WTC11 (cell line): ENCODE measurements around the genes HAT1 and MAP3K20.

GRCh38 chr2:171317676-171318071 lies 116.1 kb downstream of the METTL8 start:
- PRO-cap, result no peak

- PRO-cap, result no peak
These were observed 103.2 kb downstream of the METTL8 start for GRCh38 chr2:171330619-171331025.

GRCh38 chr2:171409232-171410069 lies 24.3 kb downstream of the METTL8 start:
- PRO-cap, result no peak

- PRO-cap, result bidirectional peak, plus-strand start at chr2:171523385, minus-strand start at chr2:171523378; bidirectional peak, plus-strand start at chr2:171523734, minus-strand start at chr2:171523626
These were observed 1.2 kb downstream of the CYBRD1 start for GRCh38 chr2:171523278-171524005.

DNA sequence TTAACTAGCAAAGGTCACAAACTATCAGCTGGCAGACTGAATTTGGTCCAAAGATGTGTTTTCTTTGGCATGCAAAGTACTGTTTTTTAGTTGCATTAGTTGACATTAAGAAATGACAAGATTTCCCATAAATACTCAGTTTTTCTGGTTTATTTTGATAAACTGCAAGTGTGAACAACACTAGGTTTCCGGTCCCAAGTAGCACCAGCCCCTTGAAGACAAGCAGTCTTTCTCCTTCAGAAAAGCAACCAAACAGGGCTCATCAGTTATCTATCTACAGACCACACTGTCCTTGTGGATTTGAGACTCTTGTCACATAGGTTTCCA lies 35.5 kb downstream of the SLC25A12 start:
- PRO-cap, result no peak

DNA sequence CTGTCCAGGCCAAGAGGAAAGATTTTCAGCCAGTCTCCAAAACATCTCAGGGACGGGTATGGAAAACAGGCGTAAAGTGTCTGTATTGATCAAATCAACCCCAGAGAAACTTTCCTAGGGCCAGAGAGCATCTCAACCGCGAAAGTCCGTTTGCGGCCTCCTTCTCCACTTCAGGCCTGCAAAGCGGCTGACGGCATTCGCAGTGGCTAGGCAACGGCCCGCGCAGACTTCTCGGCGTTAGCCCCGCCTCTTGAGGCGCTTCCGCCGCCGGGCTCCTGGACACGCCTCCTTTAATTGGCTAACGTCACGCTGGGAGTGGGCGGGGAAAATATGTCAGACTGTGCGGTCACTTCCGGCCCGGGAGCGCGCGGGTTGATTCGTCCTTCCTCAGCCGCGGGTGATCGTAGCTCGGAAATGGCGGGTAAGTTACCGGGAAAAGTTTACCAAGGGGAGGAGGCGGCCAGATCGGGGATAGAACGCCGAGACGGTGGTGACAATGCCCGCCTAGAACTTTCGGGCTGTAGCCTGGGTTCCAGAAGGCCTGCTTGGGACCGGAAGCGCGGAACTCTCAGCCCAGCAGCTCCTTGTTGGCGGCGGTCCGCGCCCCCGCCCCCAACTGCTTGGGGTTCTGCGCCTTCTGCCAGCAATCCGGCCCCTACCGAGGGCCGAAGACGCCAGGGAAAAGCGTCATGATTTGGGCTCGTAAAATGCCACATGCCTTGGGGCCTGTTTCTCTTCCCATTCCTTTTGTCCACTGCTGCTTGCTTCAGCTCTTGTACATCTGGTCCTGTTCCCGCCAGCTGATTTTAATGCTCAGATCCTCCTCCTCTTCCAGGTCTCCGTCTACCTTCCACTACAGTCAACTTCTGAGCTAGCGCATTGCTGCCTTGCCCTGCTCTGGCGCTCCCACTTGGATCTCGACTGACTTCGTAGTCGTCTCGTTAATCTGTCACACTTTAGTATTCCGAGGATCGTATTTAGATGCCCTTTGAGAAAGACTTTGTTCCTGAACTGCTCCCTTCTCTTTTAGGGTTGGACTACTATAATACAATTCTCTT lies at the start of gene HAT1:
Gene HAT1, plus strand, starts transcription at position 375 of the 1,058 bp plus-strand sequence.
- PRO-cap, result bidirectional peak, plus-strand start at position 472 of the sequence, minus-strand start at position 189 of the sequence; bidirectional peak, plus-strand start at position 646 of the sequence, minus-strand start at position 639 of the sequence

DNA sequence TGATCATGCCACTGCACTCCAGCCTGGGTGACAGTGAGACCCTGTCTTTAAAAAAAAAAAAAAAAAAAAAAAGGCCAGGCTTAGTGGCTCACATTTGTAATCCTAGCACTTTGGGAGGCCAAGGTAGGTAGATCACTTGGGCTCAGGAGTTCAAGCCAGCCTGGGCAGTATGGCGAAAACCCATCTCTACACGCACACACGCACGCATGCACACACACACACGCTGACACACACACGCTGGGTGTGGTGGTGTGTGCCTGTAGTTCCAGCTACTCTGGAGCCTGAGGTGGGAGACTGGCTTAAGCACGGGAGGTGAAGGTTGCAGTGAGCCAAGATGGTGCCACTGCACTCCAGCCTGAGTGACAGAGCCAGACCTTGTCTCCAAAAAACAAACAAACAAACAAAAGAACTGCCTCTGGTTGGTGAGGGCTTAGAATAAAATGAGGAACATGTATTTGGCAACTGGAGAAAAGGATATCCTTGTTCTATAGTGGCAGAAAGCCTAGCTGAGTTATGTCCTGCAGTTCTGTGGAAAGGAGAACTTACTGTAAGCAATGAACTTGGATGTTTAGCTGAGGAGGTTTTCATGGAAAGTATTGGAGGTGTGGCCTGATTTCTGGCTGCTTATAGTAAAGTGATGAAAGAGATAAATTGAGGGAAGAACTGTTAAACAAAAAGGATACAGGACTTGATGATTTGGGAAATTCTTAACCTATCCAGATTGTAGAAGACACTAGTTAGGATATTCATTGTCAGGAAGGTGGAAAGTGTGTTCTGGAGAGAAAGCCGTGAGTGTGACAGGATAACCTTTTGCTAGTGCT lies 34.1 kb downstream of the HAT1 start:
- PRO-cap, result no peak

- PRO-cap, result no peak
These were observed 6.8 kb downstream of the DLX2 start for GRCh38 chr2:172095931-172096275.

DNA sequence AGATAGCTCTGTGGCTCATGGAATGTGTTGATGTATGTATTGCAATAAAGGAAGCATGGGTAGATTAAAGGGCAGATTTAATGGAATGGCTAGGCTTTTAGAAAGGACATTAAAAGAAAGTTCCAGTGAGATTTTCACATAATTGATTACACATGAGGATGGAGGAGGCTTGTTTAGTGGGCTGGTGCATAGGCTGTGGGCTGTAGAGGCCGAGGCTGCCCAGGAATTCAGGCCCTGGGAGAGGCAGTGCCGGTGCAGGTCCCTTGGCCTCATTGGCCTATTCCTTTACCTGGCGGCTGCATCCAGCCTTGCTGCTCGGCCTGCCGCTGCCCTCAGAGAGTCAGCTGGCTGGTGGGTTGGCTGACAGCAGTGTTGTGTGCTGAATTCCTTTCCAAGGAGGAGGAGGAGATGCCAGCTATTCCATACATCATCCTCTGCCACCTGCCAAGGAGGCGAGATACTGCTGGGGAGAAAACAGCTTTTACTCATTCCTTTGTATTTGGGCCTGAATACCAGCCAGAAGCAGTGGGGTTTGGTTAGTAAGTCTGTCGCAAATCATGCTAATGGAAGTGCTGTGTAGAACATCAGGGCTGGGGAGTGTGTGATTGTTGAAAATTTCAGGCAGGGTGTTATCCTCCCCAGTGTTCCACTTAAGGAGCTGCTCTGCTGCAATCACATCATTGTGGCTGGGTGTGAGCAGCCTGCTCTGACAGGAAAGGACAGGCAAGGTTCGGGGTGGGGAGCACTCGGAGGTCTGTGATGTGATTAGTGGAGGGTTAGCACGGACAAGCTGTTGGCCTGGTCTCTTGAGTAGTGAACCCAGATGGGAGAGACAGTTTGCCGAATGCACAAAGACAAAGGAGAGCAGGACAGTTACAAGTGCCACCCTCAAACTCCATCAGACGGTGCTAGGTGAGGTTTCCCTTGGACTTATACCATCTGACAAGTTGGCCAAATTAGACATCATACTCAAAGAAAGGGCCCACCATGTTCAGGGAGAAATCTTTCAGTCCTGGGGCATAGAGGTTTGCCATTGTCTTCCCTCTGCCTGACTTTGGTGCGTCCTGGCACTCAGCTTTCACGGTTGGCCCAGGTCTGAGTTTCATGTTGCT lies 128.2 kb upstream of the DLX2 start:
- PRO-cap, result no peak

DNA sequence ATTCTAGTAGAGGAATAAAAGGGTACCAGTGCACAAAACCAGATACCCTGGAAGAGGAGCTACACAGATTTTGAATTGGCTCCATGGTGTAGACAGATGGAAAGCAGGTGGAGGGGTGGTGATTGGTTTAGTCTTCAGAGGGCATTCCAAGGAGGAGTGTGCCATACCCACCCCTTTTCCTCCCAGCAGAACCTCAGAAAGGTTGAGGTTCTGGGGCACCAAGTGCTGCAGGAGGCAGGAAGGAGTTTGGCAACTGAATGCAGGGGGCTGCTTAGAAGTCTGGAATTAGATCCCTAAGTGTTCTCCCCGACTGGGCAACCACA lies 88.2 kb upstream of the ITGA6 start:
- PRO-cap, result no peak

GRCh38 chr2:172357279-172357839 lies 70.0 kb upstream of the ITGA6 start:
- PRO-cap, result no peak

GRCh38 chr2:172428210-172428870 lies 954 bp downstream of the ITGA6 start:
- PRO-cap, result bidirectional peak, plus-strand start at chr2:172428998, minus-strand start at chr2:172428734

- PRO-cap, result no peak
These were observed 22.0 kb downstream of the ITGA6 start for GRCh38 chr2:172448962-172450306.

DNA sequence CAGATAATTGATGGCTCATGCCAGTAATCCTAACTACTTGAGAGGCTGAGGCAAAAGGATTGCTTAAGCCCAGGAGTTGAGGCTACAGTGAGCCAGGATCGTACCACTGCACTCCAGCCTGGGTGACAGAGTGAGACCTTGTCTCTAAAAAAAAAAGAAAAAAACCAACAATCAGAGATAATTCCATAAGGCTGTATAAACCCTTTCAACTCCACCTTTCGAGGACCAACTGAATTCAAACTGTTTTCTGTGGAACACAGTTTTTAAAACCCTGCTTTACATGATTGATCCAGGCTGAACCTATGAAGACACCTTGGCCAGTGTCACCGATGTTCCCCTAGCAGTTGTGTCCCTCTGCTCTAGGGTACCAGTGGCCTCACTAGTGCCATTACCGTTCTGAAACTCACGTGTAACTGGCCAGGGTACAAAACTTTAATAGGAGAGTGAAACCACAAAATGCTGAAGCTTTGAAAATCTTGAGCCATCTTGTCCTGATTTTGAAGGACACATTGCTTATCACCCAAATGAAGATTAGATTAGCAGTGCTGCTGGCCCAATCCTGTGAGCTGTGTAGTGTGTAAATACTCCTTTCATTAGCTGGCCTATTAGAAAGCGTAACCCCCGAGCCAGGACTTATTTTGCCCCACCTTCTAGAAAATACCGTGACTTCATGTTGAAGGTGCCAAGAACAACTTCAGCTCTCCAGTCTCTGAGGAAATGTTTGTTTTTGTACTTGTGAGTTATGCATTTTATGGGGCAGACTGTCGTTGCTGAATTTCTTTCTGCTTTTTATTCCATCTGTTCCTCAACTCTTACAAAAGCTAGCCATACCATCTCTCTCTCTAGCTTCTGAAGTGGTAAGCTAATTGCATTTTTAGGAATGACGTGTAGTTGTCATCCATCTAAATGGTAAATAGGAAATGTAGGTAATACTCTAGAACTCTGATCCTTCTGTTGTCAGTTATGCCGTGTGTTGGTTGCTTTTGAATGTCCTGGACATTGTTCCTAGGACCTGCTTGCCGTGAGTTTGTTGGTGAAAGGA lies 147.8 kb upstream of the MAP3K20 start:
- PRO-cap, result no peak

DNA sequence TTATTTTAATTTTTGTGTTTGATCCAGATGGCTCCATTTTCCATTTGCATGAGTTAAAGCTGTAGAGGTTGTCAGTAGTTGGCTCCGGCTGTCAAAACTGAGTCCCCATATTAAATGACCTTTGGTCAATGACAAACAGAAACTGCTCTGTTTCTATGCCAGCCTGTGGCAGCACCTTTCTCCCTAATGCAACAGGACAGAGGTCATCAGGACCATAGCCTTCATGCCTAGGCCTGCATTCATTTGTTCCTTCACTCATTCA lies 108.1 kb upstream of the MAP3K20 start:
- PRO-cap, result no peak

GRCh38 chr2:173022043-173022368 lies 53.6 kb upstream of the MAP3K20 start:
- PRO-cap, result no peak

- PRO-cap, result no peak
These were observed 47.5 kb upstream of the MAP3K20 start for GRCh38 chr2:173028164-173028622.

- PRO-cap, result no peak
These were observed 15.5 kb upstream of the MAP3K20 start for GRCh38 chr2:173059978-173060636.

GRCh38 chr2:173075058-173075607 lies 513 bp upstream of the MAP3K20 start:
- PRO-cap, result no peak

- PRO-cap, result bidirectional peak, plus-strand start at chr2:173075849, minus-strand start at chr2:173075780; bidirectional peak, plus-strand start at chr2:173076079, minus-strand start at chr2:173075999
These were observed at the start of gene MAP3K20 for GRCh38 chr2:173075608-173076152. MAP3K20 (plus strand) TSS chr2:173075846.